H7 (cell line): ENCODE data around the gene TTC33.

- RAMPAGE, long total RNA: no peak
Measured at GRCh38 chr5:36955271-36955870, 78.8 kb downstream of the NIPBL start.

- RAMPAGE, long total RNA: no peak
Measured at GRCh38 chr5:36971635-36972279, 95.2 kb downstream of the NIPBL start.

- RAMPAGE, long total RNA: no peak
Measured at GRCh38 chr5:36985423-36986227, 109.1 kb downstream of the NIPBL start.

GRCh38 chr5:37847619-37848300 is 7.9 kb upstream of the GDNF start:
- RAMPAGE, long total RNA: no peak

- RAMPAGE, long total RNA: no peak
Measured at GRCh38 chr5:38468763-38469891, 87.3 kb downstream of the LIFR start.

GRCh38 chr5:38554709-38555354 is 1.6 kb downstream of the LIFR start:
- RAMPAGE, long total RNA: no peak

- RAMPAGE, long total RNA: no peak
Measured at GRCh38 chr5:38601437-38601736, 44.9 kb upstream of the LIFR start.

DNA sequence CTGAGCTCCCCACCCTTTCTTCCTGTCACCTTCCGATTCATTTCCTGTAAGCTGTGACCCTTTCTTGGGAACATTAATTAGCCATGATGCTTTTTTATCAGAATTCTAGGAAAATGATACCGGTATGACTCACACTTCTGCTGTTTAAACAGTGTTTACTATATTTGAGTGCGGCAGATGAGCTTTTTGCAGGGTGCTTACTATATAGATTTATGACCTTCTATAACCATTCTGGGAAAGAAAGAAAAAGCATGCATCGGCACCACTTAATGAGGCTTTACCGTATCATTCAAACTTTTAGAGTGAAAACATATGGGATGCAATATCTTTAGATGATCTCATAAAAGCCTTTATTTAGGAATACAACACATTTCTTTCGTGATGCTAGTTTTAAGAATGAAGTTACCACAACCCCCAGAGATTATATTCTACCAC is 38.1 kb upstream of the OSMR start:
- RAMPAGE, long total RNA: no peak

DNA sequence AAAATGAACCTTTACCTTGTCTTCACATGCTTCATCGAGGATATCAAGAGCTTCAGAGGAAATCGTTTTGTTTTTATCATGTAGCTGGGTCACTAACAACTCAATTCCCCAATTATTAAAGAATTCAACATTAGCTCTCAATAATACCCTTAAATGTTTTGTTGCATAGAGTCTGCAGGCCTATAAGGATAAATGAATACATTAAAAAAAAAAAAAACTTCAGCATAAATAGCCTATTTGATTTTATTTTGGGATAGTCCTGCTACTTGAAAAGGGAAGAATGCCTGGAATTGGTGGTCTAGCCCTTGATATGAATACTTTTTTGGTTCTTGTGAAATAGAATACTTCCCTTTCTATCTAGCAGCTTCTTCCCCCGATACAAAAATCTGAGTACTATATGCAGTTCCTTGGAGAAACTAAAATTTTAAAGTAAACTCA is 112.9 kb downstream of the OSMR start:
- RAMPAGE, long total RNA: no peak

- RAMPAGE, long total RNA: no peak
Measured at GRCh38 chr5:39072606-39073097, 1.5 kb downstream of the RICTOR start.

GRCh38 chr5:39073098-39073281 is 1.2 kb downstream of the RICTOR start:
- RAMPAGE, long total RNA: no peak

GRCh38 chr5:39178747-39179475 is 40.5 kb downstream of the FYB1 start:
- RAMPAGE, long total RNA: no peak

- RAMPAGE, long total RNA: no peak
Measured at GRCh38 chr5:39202297-39203223, 16.8 kb downstream of the FYB1 start.

DNA sequence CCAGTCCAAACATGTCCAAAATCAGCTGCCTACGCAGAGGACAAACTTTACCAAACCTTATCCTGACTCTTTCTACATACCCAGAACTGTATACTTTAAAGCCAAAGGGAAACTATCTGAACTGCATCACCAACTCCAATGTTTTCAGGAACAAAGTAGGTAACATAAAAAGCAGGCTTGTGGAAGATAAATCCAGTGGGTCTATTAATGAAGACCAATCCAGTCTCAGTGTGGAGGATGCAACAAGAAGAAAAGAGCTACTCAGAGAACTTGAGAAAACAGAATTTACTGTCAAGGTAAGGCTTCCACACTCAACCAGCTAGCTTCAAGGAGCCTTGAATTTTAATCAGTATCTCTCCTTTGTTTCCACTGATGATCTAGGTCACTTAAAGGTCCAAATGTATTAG is 36.2 kb upstream of the FYB1 start:
- RAMPAGE, long total RNA: no peak

DNA sequence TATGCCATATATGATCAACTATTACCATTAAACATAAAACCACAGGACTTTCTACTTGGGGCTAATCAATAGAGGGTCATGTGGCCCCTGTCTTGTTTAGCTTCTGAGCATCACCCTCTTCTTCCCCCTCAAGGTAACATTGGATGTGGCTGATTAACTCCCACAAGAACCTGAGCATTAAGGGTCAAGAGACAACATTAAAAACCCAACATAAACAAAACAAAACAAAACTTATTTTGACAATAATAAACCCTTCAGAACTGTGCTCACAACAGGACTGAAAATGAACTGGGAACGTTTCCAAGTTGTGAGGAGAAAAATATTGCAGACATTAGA is 7.6 kb upstream of the C9 start:
- RAMPAGE, long total RNA: no peak

DNA sequence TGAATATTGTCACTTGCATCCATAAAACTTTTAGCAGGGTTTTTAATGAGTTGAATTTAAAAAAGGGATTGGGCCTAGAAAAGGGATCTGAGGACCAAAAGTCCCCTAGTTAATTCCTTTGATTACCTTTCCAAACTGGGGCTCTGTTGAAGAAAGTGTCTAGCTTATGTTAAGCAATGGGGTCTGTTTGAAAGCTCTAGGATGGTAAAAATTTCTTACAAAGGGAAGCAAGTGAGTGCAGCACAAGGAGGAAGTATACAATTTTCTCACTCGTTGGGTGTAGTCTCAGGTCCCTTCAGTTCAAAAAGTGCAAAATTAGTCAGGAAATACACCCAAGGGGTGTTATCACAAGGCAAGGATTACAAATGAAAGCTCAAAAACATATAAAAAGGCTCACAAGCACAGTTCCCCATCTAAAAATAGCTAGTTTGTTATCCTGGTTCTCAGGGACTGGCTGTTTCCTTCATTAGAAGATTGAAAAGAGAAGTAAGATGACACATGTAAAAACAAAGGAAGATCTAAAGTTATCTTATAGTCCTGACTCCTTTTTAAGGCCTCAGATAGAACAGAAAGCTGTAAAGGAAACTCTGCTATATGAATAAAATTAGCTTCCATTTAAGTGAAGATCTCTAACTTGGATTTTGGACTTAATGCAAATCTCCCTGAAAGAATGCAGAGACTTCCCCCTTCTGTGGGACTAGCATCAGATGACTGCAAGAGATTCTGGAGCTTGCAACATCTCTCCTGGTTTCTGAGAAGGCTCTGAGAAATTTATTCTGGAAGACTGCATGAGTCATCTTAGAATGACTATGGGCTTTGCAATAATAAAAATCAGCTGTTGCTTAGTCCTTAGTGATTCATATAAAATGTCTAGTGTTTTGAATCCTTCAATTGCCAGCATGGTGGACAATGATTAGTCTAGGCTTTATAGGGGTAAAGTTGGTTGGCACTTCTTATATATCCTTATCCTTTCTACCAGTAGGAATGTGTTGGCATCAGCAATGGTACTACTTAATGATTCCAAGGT is 25.5 kb downstream of the DAB2 start:
- RAMPAGE, long total RNA: no peak

- RAMPAGE, long total RNA: no peak
Measured at GRCh38 chr5:39410963-39411436, 13.8 kb downstream of the DAB2 start.

GRCh38 chr5:40680045-40680246 is 231 bp downstream of the PTGER4 start:
- RAMPAGE, long total RNA: no peak

DNA sequence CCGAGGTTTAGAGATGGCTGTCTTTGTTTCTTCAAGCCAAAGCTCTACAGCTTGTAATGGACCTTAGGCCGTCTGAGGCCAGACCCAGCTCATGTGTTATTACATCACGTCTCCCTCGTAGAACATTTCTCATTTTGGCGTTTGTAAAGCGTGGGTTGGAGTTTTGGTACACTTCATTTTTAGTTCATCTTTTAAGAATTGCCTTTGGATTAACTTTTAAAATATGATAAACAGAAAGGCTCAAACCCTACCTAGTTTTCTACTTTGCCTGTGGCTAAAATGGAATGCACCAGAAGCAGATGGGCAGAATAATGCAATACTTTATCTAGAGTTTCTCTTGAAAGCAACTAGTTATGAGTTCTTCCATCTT is 3.0 kb downstream of the PTGER4 start:
- RAMPAGE, long total RNA: no peak

GRCh38 chr5:40755317-40756501 is at the start of gene TTC33:
TSS of gene TTC33 (minus strand) at chr5:40755961.
- RAMPAGE, long total RNA: start-site peak on the minus strand at chr5:40755940-40755951, 67 reads